Umbilical cord (tissue), 2 donors: ENCODE data around the genes RS1 and MAP3K15.

- RAMPAGE, long total RNA = no peak
Observed at GRCh38 chrX:18587812-18588127, 84.1 kb downstream of the RS1 start.

- RAMPAGE, long total RNA = no peak
Observed at GRCh38 chrX:18671933-18672337, at the start of gene RS1. RS1 (minus strand) TSS chrX:18672108.

GRCh38 chrX:19343018-19343514 is 661 bp upstream of the PDHA1 start:
- RAMPAGE, long total RNA = no peak

DNA sequence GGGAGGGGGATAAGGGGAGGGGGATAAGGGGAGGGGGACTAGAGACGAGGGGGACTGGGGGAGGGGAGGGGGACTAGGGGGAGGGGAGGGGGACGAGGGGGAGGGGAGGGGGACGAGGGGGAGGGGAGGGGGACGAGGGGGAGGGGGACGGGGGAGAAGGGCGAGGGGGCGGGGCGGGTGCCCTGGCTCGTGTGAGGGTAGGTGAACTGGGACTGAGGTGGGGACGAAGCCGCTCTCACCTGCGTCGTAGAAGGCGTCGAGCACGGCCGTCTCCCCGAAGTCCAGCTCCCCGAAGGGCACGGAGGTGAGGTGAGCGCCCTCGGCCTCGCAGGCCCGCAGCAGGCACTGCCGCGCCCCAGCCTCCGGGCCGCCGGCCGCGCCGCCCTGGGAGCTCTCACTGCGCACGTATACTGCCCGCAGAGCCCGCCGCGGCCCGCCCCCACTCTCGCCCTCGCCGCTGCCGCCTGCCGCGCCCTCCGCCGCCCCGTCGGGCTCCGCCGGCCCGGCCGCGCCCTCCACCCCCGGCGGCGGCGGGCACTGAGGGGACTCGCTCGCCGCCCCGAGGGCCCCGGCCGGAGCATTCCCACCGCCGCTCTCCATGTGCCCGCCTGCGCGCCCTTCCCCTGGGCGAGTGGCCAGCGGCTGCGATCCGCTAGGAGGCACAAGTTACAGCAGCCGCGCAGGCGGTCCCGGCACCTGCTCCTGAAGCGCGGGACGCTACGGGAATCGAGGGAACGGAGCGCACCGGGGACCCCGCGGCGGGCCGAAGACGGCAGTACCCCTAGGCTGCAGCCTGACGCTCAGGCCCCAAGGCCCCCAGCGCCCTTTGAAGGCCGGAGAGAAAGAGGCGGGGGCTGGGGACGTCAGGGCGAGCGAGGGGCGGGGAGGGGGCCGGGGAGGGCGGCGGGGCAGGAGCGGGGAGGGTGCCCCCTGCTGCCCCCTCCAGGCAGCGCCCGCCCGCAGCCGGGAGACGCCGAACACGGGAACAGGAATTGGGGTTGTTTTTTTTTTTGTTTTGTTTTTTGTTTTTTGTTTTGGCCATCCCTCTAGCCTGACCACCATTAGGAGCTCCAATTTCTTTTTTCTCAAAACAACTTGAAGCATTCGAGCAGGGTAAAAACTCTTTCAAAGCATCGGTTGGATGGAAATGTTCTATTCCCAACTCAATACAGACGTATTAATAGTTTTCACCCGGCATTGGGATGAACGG is at the start of gene MAP3K15:
Gene MAP3K15, minus strand, starts transcription at position 847 of the 1,210 bp plus-strand sequence.
- RAMPAGE, long total RNA = no peak

GRCh38 chrX:19568928-19570072 is 54.0 kb upstream of the MAP3K15 start:
- RAMPAGE, long total RNA = no peak

GRCh38 chrX:19580197-19581499 is 65.3 kb upstream of the MAP3K15 start:
- RAMPAGE, long total RNA = no peak

GRCh38 chrX:19678757-19679435 is 163.6 kb upstream of the MAP3K15 start:
- RAMPAGE, long total RNA = no peak

- RAMPAGE, long total RNA = no peak
Observed at GRCh38 chrX:19865995-19866308, 21.4 kb downstream of the SH3KBP1 start.

DNA sequence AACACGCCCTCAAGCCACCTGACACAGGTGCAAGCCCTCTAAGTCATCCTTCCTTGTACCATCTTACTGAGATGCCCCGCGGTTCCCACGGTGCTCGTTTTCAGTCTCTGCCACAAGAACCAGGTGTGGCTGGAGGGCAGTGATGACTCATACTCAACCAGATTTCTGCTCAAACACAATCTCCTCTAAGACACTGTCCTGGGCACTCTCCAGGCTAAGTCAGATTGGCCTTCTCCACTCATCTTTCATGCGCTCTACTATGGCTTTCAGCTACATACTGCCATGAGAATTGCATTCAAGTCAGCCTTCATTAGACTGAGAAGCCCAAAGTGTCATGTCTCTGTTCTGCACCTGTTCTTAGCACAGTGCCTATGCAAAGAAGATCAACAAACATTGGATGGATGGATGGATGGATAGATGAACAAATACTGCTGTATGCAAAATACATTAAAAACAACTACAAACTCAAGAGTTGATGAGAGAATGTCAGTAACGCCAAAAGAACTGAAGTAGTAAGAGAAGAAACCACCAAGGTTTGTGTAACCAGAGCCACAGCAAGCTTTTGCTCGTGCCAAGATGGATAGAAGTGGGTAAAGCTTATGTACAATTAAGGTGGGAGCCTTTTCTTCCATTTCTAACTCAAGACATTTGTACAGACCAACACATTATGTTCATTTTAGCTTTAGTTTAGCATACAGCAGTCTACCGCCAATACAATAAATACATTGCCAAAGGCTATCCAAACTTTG is 3.3 kb downstream of the SH3KBP1 start:
- RAMPAGE, long total RNA = no peak

- RAMPAGE, long total RNA = no peak
Observed at GRCh38 chrX:19964793-19965811, 25.8 kb downstream of the BCLAF3 start.

- RAMPAGE, long total RNA = no peak
Observed at GRCh38 chrX:20251101-20251476, 15.6 kb downstream of the RPS6KA3 start.

DNA sequence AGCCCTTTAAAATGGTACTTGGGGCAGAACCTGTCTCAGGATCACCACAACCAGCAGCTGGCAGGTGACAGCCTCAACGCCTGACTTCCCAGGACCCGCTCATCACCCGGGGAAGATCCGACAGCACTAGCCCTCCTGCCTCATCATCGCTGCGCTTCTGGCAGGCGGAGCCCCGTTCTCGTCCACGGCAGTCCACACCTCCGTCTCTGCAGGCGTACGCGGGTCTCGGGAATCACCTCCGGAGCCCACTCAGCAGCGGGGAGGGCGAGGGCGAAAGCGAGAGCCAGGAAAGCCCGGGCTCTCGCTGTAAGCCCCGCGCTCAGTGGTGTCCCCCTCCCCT is 626 bp upstream of the CNKSR2 start:
- RAMPAGE, long total RNA = no peak

DNA sequence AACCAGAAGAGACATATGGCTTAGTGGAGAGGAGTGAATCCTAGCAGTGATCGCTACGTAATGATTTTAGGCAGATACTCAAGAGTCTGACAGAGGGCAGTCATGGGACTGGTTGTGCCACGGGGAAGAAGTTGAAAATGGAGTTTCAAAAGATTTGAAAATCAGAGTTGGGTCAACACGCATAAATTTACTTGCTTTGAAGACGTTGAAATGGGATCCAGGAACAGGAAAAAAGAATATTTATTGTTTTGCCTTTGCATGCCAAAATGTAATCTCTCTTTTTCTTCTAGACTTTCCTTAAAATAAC is 8.2 kb upstream of the SMS start:
- RAMPAGE, long total RNA = no peak

DNA sequence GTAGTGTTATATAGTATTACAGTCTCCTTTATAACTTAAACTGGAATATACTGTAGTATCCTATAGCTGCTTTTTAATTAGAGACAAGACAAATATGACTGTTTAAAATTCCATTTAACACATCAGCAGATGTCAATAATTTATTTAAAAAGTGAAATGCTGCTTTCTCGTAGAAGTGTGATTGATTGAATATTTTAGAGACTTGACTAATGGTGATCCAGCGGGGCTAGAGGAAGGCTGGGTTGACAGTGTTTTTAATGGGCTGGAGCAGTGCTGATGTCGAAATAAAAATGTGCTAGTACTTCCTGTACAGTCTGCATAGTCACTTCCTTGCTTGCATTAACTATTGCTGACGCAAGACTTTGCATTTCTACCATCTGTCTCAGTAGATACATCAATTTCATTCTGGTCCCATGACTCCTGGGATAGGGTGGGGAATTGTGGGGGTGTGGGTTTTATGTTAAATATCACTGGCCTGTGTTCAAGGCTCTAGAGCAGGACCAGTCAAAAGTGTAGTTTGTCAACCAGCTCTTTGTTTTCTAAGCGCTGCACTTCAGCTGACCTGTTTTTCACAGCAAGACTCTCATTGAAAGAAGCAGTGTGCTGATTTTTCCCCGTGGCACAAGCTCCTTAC is 35.3 kb upstream of the PHEX start:
- RAMPAGE, long total RNA = no peak

DNA sequence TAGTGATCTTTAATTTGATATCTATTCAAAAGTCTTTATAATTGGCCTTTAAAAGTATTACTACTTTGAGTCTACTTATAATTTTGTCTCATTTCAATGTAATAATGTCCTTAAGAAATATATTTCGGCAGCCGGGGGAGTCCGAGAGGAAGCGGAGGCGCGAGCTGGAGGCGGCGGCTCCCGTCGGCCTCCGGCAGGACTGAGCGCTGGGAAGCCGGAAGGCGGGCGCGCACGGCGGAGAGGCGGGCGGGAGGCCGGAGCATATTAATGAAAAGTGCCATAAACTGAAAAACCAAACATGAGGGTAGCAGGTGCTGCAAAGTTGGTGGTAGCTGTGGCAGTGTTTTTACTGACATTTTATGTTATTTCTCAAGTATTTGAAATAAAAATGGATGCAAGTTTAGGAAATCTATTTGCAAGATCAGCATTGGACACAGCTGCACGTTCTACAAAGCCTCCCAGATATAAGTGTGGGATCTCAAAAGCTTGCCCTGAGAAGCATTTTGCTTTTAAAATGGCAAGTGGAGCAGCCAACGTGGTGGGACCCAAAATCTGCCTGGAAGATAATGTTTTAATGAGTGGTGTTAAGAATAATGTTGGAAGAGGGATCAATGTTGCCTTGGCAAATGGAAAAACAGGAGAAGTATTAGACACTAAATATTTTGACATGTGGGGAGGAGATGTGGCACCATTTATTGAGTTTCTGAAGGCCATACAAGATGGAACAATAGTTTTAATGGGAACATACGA is 75.9 kb downstream of the DDX53 start:
- RAMPAGE, long total RNA = start-site peak on the plus strand centred at position 160 of the sequence, 53 bp wide, 8 and 13 reads in 2 replicates

DNA sequence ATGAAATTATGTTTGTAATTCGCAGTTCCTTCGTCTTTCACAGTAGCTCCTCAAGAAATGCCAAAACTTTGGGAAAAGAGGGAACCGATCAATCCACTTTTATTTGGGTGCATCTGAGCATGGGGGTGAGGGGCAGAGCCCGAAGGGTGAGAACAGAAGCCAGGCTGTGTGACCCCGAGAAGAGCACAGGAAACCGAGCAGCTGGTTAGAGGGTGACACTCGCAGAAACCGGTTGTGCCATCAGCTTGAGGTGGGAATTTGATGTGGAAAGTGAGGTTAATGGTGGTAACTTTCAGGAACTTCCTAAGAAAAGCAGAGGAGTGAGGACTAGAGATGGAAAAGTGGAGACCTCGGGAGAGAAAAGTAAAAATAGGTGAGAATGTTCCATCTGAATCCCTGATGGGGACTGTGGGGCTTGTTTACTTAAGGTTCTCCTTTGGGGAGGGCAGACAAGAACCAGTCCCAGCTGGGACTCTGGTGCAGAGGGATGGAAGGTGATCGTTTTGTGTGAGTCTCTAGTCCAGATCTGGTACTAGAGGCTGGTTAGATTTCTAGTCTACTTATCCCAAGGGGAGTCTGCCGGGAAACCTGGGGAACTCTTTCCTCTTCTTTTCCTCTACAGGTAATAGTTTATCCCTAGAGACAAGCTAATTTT is 1.4 kb downstream of the PTCHD1 start:
- RAMPAGE, long total RNA = no peak

DNA sequence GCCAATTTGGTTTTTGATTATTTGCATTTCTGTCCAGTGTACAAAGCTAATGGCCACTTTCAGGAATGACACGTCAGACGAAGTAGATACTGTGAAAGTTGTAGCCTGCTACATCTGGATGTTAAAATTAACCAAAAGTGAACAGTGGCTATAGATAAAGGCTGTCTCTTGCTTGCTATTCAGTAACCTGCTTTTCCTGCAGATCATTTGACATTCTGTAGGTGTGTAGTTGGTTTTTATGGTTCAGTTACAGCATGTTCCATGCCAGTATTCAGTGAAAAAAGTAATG is 1.1 kb downstream of the PRDX4 start:
- RAMPAGE, long total RNA = no peak

- RAMPAGE, long total RNA = no peak
Observed at GRCh38 chrX:23811006-23811599, 28.1 kb downstream of the SAT1 start.

DNA sequence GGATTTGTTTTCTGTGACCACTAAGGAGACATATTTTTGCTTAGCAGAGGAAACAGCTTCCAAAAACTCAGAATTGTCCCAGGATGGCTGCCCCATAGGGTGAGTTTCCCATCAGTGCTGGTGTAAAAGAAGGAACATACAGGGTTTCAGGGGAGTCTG is 56.1 kb downstream of the SAT1 start:
- RAMPAGE, long total RNA = no peak

DNA sequence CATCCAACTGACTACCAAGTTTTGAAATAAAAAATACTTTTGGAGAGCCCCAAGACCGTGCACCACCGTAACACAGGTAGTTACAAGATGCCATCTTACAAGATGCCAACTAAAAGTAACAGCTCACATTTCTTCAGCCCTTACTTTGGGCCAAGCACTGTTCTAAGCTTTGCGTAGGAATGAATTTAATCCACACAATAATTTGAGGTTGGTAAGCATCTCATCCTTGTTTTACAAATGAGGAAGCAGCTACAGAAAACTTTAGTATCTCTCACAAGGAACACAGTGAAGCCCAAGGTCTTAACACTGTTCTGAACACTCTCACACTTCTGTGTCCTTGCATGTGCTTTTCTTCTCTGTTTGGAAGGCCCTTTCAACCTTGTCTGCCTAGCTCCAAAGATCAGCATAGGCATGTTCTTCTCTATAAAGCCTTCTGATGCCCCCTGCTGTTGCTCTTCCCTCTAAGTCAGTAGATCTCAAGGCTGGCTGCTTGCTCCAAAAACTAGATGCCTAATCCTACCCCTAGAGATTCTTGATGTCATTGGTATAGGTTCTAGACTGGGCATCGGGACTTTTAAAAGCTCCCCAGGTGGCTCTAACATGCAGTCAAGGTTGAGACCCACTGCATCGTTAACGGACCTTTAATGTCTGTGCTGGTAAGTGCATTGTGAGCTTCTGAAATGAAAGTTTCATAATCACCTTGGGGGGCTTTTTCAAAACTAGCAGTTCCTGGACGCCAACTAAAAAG is 6.0 kb downstream of the APOO start:
- RAMPAGE, long total RNA = no peak